Type B pancreatic cell (in vitro differentiated cells): ENCODE measurements around the gene ANGEL1.

GRCh38 chr14:75757184-75757569 is 96.1 kb downstream of the TTLL5 start:
- PRO-cap = no peak

GRCh38 chr14:75996672-75997125 is 11.1 kb downstream of the IFT43 start:
- PRO-cap = no peak

GRCh38 chr14:76138629-76139050 is 13.1 kb upstream of the GPATCH2L start:
- PRO-cap = no peak

- PRO-cap = no peak
These were observed 12.2 kb downstream of the GPATCH2L start for GRCh38 chr14:76163915-76164328.

- PRO-cap = no peak
These were observed 19.7 kb downstream of the VASH1 start for GRCh38 chr14:76780553-76781735.

DNA sequence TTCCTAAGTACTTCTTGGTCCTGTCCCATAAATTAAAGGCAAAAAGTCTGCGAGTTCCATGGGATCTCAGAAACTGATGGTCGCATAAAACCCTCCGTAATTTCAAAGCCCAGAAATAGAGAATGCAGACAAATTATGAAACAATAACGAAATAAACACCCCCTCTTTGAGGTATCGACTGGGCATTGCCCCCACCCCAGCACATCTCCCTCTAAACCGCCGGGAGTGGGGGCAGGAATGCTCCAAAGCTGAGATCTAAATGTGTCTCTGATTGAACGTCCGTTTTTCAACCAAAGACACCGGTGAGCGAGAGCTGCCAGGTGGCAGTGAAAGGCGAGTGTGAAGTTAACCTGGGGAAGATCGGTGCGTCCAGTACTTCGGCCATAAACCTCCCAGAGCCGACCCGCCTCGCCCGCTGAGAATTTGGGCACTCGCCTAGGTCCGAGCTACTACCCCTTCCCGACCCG is 694 bp downstream of the ANGEL1 start:
- PRO-cap = bidirectional peak, plus-strand start at position 309 of the sequence, minus-strand start at position 329 of the sequence

GRCh38 chr14:76812422-76813274 is at the start of gene ANGEL1:
Gene ANGEL1, minus strand, starts transcription at chr14:76812882.
- PRO-cap = unidirectional peak, minus-strand start at chr14:76812519; unidirectional peak, minus-strand start at chr14:76812861

- PRO-cap = no peak
These were observed 8.0 kb downstream of the LRRC74A start for GRCh38 chr14:76834107-76834687.

DNA sequence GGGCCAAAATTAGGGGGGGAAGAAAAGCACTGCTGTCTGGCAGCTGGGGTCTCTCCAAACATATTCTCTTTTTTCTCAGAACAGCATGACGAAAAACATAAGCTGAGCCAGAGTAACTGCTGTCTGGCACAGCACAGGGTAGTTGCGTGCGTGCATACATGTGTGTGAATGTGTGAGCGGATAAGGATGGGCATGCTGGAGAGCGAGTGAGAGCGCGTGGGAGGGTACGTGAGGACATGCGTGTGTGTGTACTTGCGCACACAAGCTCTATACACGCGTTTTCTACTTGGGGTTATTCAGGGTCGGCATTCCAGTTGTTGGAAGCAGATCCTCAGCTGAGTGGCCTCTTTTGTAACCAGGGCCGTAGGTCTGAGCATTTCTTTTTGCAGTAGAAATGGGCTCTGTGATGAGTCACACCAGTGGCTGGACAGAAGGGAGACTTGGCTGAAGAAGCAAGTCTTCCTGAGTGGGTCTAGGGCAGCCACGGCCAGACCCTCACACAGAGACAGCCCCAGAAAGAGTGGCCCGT is 77.9 kb downstream of the LRRC74A start:
- PRO-cap = no peak

GRCh38 chr14:77027782-77028230 is 702 bp downstream of the IRF2BPL start:
- PRO-cap = bidirectional peak, plus-strand start at chr14:77028088, minus-strand start at chr14:77027846

DNA sequence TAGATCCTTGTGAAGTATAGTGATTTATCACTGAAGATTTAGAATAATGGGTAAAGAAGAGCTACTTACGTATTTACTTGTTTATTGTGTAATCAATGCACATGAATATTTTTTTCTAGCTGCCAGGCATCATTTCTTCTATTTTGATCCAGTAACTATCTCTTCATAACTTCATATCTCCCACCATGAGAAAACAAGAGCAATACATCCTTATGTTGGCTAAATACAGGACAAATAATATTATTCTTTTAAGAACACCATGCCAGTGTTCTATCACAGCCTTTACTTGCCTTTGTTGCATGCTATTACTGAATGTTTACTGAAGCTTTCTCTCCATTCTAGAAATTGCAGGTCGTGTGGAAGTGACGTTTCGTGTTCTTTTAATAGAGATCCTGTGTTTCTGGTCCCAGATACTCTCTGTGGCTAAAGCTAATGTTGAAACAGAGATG is 17.0 kb upstream of the CIPC start:
- PRO-cap = no peak

DNA sequence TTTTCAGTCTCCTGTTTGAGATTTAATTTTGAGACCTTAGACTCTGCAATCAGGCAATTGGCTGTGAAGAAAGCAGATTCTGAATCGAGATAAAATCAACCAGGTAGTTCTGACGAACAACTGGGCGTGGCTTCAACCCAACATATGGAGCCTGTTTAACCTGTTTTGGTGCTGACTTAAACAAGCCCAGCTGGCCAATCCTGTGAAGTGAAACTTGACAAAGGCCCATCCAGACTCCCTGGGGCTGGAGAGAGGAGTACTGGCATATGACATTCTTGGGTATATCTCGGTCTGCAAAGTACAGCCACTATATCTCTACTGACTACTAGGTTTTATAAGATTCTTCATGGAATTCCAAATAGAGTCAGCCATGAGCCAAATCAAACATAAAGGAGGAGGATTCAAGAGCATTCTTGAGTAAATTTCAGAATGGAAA is 9.8 kb upstream of the CIPC start:
- PRO-cap = bidirectional peak, plus-strand start at position 278 of the sequence, minus-strand start at position 65 of the sequence

DNA sequence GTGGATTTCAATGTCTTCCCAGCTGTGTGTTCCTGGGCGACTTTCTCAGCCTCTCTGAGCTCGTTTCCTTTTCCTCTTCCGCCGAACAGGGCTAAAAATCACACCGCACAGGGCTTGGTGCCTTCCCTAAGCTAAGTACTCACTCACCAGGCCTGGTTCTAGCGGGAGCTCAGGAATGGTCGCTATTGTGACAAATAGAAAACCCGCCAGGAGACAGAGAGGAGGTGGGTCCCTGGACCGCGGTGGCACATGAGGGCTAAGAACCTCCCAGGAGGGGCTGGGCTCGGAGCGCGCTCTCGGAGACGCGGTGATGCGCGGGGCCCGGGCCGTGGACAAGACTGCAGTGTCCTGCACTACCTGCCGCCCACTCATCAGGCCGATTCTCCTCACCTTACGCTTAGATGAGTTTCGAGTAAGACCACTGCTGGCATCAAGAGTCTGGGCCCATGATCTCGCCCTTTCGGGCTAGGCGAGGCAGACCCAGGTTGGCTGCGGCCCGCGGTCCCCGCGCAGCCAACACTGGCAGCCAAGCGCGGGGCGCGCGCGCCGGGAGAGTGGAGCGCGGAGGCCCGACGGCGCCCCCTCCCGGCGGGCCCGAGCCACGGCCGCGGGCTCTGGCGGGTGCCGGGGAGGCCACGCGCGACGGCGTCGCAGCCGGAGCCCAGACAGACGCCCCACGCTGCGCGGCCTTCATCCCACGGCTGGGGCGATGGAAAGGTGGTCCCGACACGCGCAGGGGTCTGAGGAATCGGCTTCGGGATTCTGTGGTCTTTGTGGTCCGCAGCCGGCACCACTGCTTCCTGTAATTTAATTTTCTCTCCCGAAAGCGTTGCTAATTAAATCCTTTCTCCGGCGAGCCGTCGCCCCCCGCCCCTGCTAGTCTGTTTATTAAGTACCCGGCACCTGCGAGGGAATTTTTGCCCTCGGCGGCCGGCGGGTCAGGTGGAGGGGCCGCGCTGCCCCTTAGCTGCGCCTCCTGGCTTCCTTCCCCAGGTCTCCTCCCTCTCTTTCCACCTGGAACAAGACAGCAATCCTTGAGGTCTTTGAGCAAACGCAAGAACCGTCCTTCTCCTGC is 16.7 kb downstream of the ZDHHC22 start:
- PRO-cap = no peak

DNA sequence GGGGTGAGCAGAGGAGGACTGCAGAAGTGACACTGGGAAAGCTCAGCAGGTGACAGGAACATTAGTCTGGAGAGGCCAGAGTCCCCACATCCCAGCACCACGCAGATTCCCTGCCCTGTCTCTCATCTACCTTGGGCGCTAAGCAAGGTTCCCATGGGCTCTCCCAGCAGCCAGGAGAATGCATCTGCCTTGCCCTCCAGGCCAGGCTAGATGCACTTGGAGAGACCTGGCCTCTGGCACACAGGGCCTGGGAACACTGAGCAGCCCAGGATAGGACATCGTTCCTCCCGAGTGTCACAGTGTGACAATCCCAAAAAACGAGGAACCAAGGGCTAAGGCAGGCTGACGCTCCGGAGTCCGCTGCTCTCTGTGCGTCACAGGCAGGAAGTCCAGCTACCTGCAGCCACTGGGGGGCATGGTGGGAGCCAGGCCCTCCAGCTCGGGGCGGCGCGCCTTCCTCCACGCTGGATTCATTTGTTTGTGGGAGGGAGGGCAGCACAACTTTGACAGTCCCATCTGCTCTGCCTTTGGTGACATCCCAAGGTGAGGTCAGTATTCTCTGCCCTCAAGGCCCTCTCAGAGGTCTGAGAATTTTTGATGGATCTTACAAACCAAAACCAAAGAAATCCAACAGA is 5.4 kb upstream of the NGB start:
- PRO-cap = no peak

- PRO-cap = no peak
These were observed 3.4 kb downstream of the GSTZ1 start for GRCh38 chr14:77324172-77324773.

DNA sequence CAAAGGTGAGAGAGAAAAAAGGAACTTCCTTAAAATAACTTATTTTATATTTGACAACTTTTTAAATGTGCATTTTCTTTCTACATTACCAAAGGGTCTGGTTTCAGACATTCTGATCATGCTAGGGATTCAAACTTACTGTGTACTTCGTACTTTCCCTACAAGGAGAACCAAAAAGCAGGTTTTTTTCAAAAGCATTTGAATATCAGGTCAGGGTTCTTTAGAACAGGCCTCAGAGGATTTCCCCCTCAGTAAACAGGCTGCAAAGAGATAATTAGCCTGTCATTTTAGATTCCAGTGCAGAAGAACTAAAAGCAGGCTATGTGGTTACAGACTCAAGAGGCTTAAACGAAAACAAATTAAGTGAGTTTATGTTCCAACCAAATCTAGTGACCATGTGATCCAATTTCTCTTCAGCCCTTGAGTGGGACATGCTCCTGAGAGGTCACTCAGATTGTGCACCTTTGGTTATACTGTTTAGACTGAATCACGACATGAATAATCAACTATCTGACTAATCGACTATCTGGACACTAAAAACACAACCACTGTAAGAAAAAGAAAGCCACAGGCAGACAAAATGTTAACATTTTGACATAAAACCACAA is 4.6 kb downstream of the TMED8 start:
- PRO-cap = no peak

- PRO-cap = no peak
These were observed 56.0 kb upstream of the ISM2 start for GRCh38 chr14:77554624-77555108.

GRCh38 chr14:77565299-77566045 is 51.0 kb downstream of the SPTLC2 start:
- PRO-cap = no peak

- PRO-cap = no peak
These were observed 27.4 kb downstream of the SPTLC2 start for GRCh38 chr14:77589130-77589329.

GRCh38 chr14:77687655-77688178 is 20.1 kb downstream of the ALKBH1 start:
- PRO-cap = no peak